Cardiac atrium fibroblast (primary cell): ENCODE results near the genes TMEM94, GALR2 and PRPSAP1.

DNA sequence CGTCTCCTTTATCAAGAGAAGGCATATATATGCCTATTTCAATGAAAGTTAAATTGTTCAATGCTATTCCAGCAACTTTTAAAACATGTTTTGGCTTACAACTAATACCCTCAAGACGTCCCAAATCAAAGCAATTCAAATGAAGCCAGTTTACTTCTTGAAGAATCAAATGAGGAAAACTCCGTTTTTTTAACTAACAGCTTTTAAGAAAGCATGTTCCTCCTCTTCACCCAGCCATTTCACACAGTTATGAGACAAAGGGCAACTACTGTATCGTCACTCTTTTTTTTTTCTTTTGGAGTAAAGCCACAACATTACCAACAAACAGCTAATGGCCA, 14.7 kb downstream of the GRB2 start:
- RAMPAGE, long total RNA = no peak

DNA sequence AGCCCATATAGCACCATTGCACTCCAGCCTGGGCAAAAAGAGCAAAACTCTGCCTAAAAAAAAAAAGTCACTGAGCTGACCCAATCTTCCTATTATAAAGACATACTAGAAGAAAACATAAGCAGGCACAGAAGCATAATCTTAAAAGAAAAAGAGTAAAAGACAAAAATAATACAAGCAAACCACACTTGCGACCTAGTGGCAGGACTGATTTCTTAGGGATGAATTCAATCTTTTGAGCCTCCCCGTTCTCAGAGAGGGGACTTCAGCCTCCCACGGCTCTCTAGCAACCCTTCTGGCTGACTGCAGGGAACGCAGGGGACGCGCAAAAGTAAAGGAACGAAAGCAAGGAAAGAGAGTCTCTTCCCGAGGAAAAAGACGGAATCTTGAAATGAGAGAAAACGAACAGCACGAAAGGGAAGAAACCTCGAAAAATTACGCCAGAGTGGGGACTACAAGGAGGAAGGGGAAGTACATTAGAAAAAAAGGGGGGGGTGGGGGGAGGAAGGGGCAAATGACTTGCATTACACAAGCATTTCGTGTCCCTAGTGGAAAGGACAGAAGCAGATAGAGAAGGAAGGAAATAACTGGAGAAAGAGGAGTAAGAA, 1.3 kb downstream of the GRB2 start:
- RAMPAGE, long total RNA = no peak

DNA sequence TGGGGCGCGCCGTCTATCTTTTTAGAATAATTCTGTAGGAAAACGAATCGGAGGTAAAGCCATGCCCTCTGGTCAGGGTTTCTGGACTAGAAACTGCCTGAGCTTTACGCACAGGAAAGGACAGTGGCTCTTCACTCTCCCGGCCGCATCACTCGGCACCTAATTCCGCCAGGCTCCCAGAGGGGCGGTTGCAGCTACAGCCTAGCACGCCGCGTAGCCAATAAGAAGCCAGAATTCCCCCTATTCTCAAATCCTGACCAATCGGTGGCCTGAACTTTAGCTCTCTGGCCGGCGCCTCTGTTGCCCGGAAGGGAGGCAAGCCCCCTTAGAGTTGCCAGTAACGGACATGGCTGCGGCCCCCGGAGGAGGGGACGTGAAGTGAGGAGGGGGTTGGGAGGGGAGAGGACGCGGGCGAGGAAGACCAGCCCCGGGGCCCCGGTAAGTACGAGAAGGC, at the start of gene TMEM94:
Gene TMEM94 (plus strand): TSS at position 322 of the 454 bp plus-strand sequence.
- RAMPAGE, long total RNA = no peak

- RAMPAGE, long total RNA = no peak
Observed at GRCh38 chr17:75498582-75499441, 16.5 kb downstream of the CASKIN2 start.

DNA sequence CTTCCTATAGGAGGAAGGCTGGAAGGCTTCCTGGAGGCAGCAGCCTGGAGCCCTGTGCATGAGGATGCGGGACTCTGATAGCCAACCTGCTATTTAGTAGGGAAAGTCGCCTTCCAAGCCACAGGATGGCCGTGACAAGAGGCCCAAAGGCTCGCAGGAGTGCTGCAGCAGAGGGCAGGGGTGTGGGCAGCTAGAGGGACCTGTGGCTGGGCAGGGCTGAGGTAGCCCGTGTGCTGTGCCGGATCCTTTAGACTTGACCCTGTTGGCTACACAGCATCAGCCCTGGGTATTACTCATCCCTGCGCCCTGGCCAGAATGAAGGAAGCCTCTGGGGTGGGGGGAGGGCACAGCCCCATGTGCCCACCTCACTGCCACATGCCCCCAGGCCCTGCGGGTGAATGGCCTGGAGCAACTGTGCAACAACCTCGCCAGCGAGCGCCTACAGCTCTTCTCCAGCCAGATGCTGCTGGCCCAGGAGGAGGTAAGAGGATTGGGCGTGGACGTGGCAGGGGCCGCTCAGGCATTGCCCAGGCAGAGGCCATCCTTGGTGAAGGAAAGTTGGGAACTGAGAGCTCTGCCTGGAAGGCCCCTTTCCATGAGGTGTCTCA, 8.6 kb downstream of the MYO15B start:
- RAMPAGE, long total RNA = no peak

DNA sequence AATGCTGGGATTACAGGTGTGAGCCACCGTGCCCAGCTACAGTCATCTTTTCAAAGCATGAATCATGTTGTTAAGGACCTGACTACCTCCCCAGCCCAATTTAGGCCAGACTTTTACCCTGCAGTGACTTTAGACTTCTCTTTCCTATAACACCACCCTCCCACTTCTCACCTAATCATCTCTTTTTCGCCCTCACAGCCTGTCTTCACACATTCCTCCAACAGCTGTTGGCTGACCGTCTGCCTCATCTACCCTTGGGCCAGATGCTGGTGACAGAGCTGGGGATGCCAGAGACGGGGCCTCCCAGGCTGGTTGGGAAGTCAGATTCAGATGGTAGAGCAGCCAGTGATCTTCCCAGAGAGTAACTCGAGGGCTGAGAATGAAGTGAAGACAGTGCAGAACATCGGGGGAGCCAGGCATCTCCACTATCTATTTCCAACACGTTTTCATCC, 19.2 kb downstream of the MYO15B start:
- RAMPAGE, long total RNA = no peak

GRCh38 chr17:75625650-75626290, 7.5 kb upstream of the SMIM5 start:
- RAMPAGE, long total RNA = no peak

- RAMPAGE, long total RNA = no peak
Observed at GRCh38 chr17:75632891-75633347, 315 bp upstream of the SMIM5 start.

DNA sequence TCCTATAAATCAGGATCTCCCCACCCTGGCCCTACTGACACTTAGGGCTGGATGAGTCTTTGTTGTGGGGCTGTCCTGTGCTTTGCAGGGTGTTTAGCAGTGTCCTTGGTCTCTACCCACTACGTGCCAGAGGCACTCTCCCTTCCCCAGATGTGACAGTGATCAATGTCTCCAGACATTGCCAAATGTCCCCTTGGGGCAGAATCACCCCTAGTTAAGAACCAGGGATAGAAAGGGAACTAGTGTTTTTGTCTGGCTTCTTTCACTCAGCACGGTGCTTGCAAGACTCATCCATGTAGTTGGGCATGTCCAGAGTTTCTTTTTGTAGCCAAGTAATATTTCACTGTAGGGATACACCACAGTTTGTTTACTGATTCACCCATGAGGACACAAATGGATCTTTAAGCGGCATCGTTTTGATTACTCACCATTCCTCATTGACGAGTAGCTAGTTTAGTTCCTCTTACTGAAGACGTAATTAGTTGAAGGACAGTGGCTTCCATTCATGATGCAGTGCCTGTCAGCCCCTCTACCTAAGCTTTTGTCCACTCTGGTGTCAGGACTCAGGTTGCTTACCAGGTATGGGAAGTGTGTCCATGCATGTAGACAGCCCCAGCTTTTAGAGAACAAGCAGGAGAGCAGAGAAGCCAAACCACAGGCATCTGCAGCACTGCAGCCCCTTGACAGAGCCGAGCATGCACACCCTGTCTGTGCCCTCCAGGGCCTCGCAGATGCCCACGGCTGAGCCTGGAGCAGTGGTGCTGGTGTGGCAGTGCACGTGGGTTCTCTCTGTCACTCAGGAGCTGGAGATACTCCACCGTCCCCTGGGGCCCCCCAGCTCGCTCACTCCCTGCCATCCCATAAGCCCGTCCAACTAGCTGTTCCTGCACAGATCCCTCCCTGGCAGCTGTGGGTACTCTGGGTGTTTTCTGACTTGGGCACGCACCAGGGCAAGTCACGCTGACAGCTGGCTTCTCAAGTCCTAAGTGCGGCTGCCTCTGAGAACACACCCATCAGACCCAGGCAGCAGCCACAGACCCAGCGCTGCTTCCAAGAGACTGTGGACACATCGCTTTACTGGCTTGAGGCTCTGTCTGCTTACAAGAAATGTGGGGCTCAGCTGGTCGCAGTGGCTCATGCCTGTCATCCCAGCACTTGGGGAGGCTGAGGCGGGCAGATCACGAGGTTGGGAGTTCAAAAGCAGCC, 25.7 kb upstream of the ITGB4 start:
- RAMPAGE, long total RNA = no peak

GRCh38 chr17:75759443-75759956, 5.5 kb downstream of the GALK1 start:
- RAMPAGE, long total RNA = no peak

DNA sequence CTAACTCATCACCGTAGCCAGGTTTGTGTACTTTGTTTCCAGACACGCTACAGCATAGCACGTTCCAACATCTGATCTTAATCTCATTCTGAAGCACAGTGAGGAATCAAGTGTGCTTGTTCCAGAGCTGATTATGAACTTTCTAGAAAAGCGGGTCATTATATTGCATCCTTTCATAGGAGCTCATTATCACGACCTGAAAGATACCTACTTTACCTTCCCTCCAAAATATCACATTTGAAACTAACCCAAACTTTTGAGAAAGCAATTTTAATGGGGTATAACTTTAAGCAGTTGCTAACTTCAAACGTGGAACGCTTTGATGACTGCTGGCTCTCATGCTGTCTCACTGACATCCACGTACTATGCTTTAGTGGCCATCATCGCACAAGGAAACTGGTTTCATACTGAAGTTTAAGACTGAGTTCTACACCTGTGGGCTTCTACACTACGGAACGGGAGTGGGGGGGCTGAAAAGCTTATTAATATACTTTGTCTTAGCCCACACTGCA, 2.8 kb downstream of the H3-3B start:
- RAMPAGE, long total RNA = no peak

DNA sequence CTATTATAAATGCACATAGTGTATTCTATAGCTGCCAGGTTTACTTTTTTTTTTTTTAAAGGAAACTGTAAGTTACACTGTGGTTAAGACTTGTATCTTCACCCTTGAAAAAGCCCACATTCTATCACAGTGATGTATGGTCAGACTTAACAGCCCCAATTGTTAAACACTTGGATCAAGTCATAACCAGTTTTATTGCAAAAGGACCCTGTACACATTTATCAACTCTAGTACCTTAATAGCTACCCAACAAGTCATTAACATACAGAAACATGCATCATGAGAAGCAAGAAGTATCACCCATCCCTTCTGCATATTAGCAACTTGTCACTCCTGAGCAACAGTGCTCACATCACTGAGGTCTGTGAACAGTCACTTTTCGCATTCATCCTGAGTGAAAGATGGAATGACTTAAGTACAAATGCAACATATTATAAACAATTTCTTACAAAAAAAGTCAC, 1.5 kb downstream of the H3-3B start:
- RAMPAGE, long total RNA = no peak

- RAMPAGE, long total RNA = no peak
Observed at GRCh38 chr17:75778536-75779655, 683 bp downstream of the H3-3B start.

GRCh38 chr17:75780011-75780409, 431 bp upstream of the H3-3B start:
- RAMPAGE, long total RNA = no peak

DNA sequence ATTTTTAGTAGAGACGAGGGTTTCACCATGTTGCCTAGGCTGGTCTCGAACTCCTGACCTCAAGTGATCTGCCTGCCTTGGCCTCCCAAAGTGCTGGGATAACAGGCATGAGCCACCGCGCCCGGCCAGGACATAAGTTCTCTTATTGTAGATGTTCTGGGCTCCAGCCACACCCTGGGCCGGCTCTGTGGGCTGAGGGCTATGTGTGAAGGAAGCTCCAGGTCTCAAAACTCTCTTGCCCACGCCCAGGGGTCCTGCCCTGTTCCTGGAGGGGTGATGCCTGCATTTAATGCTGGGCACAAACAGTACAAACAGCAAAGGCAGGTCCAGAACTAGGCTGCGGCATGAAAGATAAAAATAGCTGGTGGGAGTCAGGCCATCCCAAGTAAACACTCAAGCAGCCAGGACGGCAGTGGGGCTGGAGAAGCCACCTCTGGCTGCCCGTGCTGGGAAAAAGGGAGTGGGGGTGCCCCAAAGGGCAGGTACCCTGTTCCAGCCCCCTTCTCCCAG, 4.8 kb downstream of the TRIM47 start:
- RAMPAGE, long total RNA = no peak

DNA sequence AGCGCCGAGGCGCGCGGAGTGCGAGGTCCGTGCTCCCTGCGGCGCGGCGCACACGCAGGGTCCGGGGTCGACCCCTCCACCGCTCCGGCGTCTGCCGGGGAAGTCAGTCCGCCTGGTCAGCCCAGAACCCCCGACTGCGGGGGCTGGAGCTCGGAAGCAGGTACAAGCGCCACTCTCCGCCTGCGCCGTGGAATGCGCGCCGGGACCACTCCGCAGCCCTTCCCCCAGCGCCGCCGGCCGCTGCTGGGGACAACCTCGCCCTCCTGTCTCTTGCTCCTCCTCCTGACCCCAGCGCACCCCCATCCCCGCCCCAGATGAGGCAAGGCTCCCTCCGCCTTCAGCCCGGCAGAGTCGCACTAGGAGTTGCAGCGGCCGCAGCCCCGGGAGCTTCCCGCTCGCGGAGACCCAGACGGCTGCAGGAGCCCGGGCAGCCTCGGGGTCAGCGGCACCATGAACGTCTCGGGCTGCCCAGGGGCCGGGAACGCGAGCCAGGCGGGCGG, at the start of gene GALR2:
Gene GALR2 (plus strand): TSS at position 348 of the 500 bp plus-strand sequence.
- RAMPAGE, long total RNA = no peak

GRCh38 chr17:76222076-76222640, 18.1 kb downstream of the RNF157 start:
- RAMPAGE, long total RNA = no peak

DNA sequence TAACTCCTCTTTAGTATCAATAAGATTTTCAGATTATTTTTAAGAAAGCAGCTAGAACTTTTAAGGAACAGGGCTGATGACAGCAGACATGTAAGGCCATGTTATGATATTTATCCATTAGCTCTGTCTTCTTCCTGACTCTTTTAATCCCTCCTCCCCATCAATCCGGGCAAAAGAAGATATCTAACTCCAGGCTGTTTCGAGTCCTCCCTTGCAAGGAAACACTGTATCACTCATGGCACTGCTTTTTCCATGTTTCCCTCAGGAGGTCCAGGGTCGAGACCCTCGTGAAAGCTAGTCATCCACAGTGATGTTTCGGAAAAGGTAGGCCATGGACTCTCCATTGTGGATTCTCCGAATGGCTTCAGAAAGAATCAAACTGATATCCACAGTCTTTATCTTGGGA, 3.2 kb upstream of the QRICH2 start:
- RAMPAGE, long total RNA = no peak

DNA sequence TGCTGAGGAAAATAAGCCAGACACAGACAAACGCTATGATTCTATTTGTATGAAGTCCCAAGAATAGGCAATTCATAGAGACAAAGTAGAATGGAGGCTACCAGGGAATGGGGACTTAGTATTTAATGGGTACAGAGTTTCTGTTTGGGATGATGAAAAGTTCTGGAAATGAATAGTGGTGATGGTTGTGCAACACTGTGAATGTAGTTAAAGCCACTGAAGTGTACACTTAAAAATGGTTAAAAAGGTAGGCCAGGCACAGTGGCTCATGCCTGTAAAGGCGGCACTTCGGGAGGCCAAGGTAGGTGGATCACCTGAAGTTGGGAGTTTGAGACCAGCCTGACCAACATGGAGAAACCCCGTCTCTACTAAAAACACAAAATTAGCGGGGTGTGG, 3.2 kb downstream of the PRPSAP1 start:
- RAMPAGE, long total RNA = no peak

DNA sequence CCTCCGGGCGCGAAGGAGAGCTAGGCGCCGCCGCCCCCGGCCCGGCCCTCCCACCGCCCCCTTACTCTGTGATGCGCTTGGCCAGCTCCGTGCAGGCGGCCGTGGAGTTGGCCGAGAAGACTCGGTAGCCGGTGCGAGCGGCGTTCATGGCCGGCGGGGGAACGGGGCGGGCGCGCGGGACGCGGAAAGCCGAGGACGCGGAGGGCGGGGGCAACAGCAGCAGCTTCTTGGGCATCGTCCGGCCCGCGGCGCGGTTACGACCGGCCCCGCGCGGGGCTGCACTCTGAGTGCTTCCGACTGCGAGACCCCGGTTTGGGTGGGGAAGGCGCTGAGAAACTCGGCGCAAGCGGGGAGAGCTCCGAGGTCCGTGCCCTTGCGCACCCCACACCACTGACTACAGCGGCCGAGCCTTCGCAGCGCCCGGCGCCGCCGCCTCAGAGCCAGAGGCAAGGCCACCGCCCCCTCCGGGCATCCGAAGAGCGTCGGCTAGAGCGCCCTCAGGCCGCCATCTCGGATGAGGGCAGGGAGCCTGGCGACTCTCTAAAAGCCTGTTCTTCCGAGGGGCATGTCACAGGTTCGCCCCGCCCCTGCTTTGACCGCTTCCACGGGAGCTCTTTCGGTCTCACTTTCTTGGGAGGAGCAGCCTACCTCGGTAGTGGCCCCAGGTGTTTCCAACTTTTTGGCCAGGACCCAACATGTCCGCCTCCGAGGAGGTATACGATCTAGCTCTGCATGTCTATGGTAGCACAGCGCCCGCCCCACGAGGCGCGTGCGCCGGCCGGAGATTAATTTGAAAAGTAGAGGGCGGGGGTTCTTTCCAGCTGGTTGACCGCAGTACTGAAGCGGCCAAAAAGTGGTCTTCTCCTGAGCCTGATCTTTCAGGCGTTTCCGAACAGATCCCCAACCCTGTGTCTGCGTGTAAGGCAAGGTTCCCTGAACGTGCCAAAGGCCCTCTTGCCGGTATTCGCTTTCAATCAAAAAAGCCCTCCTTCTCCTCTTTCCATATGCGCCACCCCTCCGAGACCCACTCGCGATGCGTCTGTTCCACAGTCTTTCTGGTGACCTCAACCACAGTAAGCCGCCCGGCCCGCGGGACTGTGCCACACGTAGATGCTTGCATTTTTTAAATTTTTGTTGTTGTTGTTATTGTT, at the start of gene PRPSAP1:
Gene PRPSAP1 (minus strand): TSS at position 448 of the 1,151 bp plus-strand sequence.
- RAMPAGE, long total RNA = start-site peak on the minus strand centred at position 159 of the sequence, 15 bp wide, 25 and 9 reads in 2 replicates